Skeletal muscle cell (primary cell): ENCODE results near the genes SEMA5A and DAP.

- RRBS: no CpG with 5 or more reads among the region's 16 CpGs
These were observed 19.5 kb downstream of the TENT4A start for GRCh38 chr5:6732449-6733432.

DNA sequence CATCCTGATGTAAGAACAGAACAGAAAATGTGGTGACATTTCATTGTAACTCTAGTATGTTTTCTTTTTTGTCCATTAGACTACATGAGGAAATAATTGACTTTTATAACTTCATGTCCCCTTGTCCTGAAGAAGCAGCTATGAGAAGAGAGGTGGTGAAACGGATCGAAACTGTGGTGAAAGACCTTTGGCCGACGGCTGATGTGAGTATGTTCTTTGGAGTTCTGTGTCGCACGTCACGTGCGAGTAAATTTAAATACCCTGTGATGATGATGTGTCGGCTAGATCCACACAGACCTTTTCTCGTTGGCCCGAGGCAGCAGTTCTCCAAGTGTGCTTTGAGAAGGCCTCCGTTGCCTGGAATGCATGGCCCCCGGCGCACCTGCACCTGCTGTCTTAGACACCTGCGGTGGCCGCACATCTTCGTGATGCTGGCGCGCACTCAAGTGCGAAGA is 24.2 kb downstream of the TENT4A start:
- RRBS: no CpG with 5 or more reads among the region's 20 CpGs

- RRBS: no CpG with 5 or more reads among the region's 2 CpGs
These were observed 176.1 kb downstream of the TENT4A start for GRCh38 chr5:6889335-6889768.

GRCh38 chr5:7412495-7412853 is 16.5 kb downstream of the ADCY2 start:
- RRBS: no CpG with 5 or more reads among the region's 7 CpGs

- RRBS: no CpG with 5 or more reads among the region's 6 CpGs
These were observed 122.2 kb downstream of the MTRR start for GRCh38 chr5:7991015-7991678.

GRCh38 chr5:8062408-8063063 is 193.6 kb downstream of the MTRR start:
- RRBS: no CpG with 5 or more reads among the region's 8 CpGs

DNA sequence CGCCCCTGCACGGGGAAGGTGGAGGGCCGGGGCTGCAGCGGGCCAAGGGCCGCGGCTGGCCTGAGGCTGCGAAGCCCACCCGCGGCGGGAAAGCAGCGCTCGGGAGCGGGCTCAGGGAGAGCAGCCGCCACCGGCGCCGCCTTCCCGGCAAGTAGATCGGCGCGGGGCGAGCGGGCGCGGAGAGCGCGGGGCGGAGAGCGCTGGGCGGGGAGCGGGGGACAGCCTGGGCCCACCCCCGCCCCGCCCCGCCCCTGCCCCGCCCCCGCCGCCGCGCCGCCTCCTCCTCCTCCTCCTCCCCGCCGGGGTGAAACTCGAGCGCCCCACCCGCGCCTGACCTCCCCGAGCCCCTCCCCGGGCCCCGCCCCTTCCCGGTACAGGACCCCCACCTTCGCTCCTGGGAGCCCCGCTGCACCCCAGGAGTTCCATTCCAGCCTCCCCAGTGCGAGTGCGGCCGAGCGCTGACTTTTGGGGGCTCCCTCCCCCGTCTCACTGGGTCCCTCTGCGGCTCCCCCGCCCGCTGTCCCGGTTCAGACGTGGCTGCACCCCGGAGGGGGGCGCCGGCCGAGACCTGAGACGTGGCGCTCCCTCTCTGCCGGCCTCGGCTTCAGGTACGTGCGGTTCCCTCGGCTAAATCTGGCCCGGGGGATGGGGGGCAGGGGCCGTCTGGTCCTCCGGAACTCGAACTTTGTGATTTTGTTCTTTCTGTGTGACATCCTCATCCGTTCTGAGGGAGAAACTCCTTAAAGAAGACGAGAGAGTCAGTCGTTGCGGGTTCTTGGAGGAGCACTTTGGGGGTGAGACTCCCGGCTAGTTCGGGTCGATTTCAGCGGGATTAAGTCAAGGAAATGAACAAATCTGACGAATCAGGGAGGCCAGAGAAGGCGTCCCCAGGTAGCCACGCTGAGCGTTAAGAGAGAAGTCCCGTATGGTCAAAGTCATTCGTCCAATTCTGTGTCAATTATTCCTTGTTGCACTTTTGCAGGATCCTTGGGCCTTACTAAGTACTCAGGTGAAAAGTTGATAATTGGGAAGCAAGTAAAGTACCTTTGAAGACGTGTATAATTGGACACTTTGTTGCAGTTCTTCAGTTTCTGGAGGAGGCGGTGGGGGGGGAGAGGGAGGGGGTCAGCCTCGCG is at the start of gene SEMA5A:
Gene SEMA5A, minus strand, starts transcription at position 153 of the 1,136 bp plus-strand sequence.
- RRBS: 2% methylated on average over 13 of the region's 95 CpGs

DNA sequence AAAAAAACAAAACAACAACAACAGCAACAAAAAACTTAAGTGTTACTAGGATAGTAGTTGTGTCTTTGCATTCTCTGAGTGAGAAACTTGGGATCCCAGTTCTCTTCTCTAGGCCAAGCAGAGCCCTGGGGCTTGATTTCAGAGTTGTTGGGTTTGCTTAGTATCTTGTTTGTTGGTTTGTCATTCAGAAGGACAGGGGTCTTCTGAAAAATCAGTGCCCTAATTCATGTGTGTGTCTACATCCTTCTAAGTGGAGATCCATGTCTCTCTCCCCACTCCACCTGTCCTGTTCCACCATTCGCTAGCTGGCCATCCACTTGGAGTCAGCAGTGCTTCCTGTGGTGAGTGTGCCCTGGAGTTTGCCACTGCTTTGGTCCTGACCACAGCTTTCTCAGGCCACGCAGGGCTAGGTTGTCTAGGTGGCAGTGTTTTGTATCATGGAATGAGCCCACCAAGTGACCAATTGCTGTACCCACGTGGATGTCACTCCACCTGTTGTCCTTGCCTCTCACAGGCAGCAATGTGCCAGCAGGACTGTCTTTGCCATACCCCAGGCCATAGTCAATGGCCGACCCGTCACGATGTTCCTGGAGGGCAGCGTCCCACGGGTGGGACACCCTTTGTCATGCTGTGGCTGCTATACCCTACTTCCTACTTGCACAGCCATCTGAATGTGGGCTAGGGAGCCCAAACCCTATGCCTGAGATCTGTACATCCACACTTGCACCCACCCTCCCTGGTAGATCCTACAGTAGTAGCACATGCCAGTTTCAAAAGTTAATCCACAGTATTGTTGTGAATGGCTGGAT is 19.8 kb downstream of the MARCHF6 start:
- RRBS: no CpG with 5 or more reads among the region's 8 CpGs

DNA sequence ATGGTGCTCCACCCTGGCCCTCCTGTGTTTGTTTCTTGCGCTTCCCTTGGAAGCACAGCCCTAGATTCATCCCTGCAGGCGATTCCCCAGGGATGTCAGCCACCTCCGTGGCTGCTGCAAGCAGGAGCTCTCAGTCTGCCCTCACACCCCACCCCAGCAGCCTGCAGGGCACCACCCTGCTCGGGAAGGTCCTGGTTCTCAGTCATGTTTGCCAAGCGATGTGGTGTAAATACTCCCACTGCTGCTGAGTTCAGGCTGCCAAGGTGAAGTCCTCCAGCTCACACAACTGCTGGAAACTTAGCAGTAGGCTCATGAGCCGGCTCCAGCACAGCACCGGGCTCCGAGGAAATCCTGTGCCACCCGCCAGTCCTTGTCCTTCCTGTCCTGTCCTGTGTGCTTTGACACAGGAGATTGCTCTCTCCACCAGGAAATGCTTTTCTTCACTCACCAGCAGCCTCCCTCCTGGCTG is 16.2 kb downstream of the ROPN1L start:
- RRBS: no CpG with 5 or more reads among the region's 9 CpGs

DNA sequence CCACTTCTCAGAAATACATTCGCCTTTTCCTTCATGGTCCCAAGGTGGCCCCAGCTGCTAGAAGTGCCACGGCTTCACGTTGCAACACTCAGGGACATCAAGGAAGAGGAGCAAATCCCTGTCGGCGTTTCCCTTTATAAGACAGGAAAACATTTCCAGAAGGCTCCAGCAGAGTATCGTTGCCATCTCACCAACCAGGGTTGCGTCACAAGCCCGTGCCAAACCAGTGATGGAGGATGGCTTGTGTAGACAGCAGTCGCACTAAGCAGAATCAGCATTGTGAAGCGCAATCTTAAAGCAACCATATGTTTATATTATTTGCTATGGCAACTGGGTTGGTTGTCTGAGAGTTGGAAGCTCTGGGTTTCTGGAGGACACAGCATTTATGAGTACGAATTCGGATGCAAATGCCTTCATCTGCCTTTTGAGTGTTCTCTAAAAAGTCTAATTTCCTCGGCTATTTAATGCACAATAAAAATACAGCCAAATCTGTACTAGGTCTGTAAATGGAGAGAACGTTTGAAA is 62.8 kb downstream of the ANKRD33B start:
- RRBS: no CpG with 5 or more reads among the region's 14 CpGs

GRCh38 chr5:10680417-10681195 is 80.4 kb downstream of the DAP start:
- RRBS: no CpG with 5 or more reads among the region's 13 CpGs

GRCh38 chr5:10760547-10761638 is at the start of gene DAP:
DAP (minus strand) TSS chr5:10761234.
- RRBS: under 1% methylated on average over 50 of the region's 139 CpGs

DNA sequence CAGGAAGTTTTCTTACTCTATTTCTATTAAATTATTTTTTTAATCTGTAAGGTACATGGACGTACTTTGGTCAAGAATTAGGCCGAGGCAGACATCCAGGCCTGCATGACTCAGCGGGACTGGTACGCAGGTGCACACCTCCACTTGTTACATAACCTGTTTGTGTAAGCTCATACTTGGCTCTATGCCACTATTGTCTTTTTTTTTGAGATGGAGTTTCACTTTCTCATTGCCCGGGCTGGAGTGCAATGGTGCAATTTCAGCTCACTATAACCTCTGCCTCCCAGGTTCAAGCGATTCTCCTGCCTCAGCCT is 201.0 kb upstream of the DAP start:
- RRBS: no CpG with 5 or more reads among the region's 6 CpGs

GRCh38 chr5:11063714-11064022 is 302.6 kb upstream of the DAP start:
- RRBS: no CpG with 5 or more reads among the region's 3 CpGs

DNA sequence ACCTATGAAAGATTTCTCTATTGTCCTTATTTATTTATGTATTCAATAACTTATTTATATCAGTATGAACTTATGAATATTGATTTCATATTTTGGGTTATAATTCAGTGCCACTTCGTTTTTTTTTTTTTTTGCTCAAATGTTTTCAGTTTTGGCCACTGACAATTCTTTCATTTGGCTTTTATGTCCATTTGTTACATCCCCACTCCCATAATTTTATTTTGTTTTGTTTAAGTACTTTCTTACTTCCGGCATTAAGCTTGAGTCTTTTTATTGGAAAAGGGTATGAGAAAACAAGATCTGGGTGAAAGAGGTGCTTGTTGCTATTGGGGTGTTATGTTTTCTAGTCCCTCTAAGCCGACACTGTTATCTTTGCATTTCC is 620.6 kb upstream of the CTNND2 start:
- RRBS: no CpG with 5 or more reads among the region's 3 CpGs

DNA sequence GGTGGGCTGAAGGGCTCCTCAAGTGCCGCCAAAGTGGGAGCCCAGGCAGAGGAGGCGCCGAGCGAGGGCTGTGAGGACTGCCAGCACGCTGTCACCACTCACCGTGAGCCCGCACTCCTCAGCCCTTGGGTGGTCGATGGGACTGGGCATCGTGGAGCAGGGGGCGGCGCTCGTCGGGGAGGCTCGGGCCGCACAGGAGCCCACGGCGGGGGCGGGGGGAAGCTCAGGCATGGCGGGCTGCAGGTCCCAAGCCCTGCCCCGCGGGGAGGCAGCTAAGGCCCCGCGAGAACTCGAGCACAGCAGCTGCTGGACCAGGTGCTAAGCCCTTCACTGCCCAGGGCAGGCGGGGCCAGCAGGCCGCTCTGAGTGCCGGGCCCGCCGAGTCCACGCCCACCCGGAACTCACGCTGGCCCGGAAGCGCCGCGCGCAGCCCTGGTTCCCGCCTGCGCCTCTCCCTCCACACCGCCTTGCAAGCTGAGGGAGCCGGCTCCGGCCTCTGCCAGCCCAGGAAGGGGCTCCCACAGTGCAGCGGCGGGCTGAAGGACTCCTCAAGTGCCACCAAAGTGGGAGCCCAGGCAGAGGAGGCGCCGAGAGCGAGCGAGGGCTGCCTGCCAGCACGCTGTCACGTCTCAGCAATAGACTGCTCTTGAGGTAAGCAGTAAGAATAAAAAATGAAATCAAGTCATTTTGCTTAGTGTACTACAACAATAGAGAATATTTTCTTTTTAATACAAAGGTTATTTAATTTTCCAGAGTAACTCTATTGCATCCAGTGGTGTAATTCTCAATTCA is 670.4 kb upstream of the CTNND2 start:
- RRBS: no CpG with 5 or more reads among the region's 50 CpGs

- RRBS: no CpG with 5 or more reads among the region's 8 CpGs
These were observed 22.3 kb downstream of the TRIO start for GRCh38 chr5:14165358-14165990.

- RRBS: no CpG with 5 or more reads among the region's 7 CpGs
These were observed 46.2 kb downstream of the TRIO start for GRCh38 chr5:14189231-14189917.

GRCh38 chr5:14200258-14200739 is 57.2 kb downstream of the TRIO start:
- RRBS: no CpG with 5 or more reads among the region's 8 CpGs

GRCh38 chr5:14209574-14210239 is 66.6 kb downstream of the TRIO start:
- RRBS: no CpG with 5 or more reads among the region's 11 CpGs